Mesothelial cell of epicardium (in vitro differentiated cells): ENCODE measurements around a stretch of chr10.

DNA sequence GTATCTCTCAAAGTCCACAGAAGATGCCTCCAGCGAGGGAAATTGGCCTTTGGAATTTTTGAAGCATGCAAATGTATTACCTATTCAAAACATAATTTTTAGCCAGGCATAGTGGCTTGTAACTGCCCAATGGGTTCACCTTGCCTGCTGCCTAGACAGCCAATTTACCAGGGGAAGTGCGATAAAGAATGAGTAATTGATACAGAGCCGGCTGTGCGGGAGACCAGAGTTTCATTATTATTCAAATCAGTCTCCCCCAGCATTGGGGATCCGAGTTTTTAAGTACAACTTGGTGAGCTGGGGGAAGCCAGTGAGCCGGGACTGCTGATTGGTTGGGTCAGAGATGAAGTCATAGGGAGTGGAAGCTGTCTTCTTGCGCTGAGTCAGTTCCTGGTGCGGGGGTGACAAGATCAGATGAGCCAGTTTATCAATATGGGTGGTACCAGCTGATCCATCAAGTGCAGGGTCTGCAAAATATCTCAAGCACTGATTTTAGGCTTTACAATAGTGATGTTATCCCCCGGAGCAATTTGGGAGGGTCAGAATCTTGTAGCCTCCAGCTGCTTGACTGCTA, 29.1 kb upstream of the NRBF2 start:
- PRO-cap, result no peak

DNA sequence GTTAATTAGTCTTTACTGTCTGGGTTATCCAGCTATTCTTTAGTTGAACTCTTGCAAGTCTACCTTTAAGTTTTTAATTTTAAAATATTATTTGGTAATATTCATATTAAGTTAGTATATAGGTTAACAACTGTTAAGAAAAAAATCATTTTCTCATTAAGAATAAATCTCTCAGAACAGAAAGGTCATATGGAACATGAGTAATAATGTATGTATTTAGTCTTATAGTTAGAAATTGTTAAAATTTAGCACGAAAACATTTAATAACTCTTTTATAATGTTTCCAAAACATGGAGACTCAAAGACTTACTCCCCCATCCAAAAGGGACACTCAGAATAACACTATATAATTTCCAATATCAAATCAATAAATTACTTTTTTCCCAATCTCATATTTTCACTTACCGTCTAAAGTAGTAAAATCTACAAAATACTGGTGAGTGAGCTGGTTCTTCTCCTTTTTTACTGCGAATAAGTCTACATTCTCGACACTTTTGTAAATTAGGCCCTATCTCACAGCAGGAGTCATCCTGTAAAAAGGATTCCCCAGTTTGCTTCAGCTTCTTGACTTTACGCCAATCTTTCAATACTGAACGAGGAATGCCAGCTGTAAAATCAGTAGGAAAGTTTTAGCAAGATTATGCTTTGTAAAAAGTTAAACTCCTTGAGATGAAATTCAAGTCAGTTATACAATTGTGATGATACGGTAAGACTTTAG, 67.1 kb downstream of the NRBF2 start:
- PRO-cap, result no peak

- PRO-cap, result no peak
Measured at GRCh38 chr10:63225655-63225989, 92.5 kb downstream of the NRBF2 start.

DNA sequence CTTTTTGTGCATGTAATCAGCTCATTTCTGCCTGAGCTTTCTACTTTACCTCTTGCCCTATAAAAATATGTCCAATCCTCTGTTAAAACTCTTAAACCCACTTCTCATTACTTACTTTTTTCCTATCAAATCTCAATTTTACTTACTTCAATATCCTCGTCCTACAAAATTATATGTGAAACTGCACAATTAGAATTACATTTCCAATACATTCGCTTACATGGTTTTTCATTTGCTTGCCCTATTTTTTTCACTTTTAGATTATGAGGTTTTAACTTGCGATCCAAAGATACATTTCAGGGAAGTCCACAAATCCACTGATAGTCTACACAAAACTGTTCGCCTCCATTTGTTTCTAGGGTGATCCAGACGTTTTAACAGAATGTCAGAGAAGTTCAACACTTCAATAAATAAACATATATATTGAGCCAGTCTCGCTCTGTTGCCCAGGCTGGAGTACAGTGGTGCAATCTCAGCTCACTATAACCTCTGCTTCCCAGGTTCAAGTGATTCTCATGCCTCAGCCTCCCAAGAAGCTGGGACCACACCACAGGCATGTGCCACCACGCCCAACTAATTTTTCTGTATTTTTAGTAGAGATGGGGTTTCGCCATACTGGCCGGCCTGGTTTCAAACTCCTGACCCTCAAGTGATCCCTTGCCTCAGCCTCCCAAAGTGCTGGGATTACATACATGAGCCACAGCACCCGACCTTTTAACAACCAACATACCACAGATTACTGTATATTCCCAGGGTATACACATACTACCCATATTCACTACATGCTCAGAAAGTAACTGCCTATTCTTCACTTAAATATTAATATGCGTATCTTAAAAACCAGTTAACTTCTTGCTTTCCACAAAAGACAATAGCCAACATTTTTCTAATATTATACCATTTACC, 134.3 kb downstream of the JMJD1C start:
- PRO-cap, result no peak

DNA sequence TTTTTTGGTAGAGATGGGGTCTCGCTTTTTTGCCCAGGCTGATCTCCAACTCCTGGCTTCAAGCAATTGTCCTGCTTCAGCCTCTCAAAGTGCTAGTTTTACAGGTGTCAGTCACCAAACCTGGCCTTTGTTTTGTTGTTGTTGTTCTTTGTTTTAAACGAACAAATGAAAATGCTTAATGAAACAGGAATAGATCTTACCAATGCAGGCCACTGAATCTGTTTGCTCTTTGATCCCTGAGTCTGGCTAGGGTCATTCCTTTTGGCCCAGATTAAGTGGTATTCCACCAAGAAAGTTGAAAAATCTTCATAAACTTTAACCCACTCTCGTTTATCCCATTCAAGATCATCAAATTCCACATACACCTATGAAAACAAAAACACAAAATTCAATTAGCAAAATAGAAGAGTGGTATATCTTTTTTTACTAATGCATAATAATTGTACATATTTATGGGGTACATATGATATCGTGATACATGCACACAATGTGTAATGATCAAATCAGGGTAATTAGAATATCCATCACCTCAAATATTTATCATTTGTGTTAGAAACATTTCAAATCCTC, 85.6 kb downstream of the JMJD1C start:
- PRO-cap, result no peak

GRCh38 chr10:63478549-63479081, 12.8 kb upstream of the JMJD1C start:
- PRO-cap, result no peak

DNA sequence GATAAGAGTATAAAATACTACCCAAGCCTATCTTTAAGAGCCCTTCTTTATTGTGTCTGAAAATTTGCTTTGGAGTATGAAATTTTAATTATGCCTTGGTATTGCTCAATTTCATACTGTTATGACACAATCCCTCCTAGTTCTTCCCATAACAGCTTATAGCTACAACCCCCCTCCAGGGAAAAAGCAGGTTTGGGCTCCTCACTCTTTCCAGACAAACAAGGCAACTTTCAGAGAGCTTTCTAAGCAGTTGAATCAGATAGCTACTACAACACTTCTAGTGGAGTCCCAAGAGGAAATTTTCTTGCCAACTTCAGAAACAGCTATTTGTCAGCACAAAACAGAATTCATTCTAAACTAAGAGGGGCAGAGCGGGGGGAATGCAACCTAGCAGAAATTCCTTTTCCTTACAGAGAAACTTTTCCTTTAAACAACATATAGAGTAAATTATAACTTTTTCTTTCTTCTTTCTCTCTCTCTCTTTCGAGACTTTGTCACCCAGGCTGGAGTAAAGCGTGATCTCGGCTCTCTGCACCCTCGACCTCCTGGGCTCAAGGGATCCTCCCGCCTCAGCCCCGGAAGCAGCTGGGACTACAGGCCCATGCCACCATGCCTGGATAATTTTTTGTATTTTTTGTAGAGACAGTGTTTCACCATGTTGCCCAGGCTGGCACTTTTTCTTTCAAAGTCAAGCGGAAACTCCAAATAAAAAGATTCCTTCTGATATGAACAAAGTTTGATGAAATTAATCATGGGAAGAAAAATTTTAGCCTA, 26.0 kb upstream of the JMJD1C start:
- PRO-cap, result no peak

GRCh38 chr10:63499461-63500133, 21.6 kb upstream of the REEP3 start:
- PRO-cap, result no peak

DNA sequence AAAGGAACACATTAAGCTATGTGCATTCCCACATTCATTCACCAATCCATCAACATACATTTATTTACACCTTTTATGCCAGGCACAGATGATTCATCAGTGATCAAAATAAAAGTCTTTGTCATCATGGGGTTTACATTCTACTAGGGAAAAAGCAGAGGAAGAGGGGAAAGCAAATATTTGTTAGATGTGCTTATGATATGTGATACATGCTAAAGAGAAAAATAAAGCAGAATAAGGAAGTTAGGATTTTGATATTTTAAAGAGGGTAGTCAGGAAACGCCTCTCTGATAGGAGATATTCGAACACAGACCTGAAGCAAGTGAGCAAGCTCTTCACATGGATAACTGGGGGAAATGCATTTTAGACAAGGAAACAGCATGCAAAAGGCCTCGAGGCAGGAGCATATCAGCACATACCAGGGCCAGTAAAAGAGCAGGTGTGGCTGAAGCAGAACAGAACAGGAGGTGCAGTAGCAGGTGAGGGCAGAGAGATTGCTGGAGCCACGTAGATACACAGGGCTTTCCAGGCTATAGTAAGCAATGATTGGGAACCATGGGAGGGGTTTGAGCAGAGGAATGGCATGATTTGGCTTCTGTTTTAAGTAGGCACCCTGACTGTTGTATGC, 67.4 kb downstream of the REEP3 start:
- PRO-cap, result no peak

- PRO-cap, result no peak
Measured at GRCh38 chr10:63637785-63638478, 116.7 kb downstream of the REEP3 start.

GRCh38 chr10:63670179-63670765, 149.1 kb downstream of the REEP3 start:
- PRO-cap, result no peak

DNA sequence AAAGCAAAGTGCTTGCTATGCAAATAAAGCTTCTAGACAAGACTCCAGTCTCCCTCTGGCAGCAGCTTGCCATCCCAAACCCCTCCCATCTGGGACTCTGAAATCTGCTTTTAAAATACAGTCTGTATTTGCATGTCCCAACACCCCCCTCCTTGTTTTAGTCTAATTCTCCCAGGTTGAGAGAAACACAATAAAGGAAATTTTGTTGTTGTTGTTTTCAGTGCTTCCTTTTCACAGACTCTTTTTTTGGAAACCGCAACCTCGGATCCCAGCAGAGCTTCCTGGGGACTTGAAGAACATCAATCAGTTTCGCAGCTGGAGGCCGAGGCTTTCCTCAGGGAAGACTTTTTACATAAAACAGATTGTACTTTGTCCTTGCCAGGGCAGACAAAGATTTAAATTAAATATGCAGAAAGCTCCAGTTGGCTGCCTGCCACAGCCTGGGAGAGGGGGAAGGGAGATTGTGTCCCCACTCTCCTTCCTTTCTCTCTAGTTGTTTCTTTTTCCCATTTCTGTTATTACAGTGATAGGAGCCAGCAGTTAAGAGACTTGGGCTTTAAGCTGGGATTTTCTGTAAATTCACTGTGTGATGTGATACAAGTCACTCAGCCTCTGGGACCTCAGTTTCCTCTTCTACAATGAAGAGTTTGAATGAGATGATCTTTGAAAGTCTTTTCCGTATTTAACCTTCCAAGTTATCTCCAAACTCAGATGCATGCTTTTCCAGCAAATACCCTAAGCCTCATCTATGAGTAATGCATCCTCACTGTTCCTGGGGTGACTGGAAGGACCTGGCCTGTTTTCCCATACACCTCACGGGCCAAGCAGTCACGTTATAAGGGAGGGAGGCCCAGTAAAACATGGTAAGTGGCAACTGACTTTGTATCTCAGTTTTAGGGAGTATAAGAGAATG, 192.2 kb downstream of the REEP3 start:
- PRO-cap, result no peak

DNA sequence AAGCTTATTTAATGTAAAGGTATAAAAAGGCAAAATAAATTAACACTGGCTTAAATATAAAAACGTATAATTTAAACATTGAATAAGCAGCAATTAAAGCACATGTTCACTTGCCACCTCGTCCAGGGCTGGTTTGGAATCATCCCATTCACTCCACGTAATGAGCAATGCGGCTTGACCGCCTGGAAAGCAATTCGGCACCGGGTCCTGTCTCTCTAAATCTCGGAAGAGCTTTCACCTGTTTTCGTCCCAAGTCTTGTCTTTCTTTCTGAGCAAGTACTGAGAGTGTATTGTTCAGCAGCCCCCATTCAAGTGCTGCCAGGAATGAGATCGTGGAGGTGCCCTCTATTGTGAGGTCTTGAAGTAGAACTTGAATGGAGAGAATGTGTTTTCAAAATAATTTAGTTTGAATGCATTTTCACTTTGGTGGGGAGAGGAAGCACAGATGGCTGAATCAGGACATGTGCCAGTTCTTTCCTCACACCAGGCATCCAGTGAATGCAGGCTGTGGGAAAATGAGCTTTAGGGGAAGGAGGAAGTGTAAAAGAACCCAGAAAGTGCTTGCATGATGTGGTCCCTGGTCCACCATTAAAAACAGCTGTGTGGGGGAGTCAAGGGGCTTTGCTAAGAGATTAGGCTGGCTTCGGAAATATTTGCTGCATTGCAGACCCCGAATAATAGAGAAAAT, 515.3 kb downstream of the REEP3 start:
- PRO-cap, result no peak

DNA sequence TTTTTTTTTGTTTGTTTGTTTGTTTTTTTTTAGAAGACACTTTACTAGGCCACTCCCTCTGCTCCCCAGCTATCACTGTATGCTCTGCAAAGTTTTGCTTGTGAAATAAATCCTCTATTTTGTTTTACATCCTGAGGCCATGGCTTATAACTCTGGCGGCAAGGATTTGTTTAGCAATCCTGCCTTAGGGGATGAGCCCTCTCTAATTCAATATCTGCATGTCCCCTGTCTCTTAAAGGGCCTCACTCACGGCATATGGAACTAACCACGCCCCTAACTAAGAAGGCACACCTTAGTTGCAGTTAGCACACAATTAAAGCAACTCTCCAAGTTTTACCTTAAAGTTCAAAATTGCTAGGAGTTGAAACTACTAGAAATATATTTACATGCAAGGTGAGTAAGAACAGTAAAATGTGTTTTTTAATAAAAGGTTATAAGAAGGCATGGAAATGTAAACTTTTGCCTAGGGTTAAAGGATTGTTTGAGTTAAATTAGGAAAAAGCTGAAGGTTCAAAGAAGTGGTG, 1354.6 kb upstream of the LRRTM3 start:
- PRO-cap, result no peak

DNA sequence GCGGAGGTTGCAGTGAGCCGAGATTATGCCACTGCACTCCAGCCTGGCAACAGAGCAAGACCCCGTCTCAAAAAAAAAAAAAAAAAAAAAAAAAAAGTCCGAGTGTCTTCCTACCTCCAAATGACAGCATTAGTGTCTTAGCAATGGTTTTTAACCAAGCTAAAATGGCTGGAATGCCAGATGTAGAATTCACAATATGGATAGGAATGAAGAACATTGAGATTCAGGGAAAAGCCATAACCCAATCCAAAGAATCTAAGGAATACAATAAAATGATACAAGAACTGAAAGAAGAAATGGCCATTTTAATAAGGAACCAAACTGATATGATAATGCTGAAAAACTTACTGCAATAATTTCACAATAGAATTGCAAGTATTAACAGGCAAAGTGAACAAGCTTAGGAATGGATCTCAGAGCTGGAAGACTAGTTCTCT, 1271.9 kb upstream of the LRRTM3 start:
- PRO-cap, result no peak

DNA sequence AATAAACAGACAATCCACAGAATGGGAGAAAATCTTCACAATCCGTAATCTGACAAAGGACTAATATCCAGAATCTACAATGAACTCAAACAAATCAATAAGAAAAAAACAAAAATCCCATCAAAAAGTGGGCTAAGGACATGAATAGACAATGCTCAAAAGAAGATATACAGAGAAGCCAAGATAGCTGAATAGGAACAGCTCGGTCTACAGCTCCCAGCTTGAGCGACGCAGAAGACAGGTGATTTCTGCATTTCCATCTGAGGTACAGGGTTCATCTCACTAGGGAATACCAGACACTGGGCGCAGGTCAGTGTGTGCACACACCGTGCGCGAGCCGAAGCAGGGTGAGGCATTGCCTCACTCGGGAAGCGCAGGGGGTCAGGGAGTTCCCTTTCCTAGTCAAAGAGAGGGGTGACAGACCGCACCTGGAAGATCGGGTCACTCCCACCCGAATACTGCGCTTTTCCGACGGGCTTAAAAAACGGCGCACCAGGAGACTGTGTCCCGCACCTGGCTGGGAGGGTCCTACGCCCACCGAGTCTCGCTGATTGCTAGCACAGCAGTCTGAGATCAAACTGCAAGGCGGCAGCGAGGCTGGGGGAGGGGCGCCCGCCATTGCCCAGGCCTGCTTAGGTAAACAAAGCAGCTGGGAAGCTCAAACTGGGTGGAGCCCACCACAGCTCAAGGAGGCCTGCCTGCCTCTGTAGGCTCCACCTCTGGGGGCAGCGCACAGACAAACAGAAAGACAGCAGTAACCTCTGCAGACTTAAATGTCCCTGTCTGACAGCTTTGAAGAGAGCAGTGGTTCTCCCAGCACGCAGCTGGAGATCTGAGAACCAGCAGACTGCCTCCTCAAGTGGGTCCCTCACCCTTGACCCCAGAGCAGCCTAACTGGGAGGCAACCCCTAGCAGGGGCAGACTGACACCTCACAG, 304.9 kb downstream of the LRRTM3 start:
- PRO-cap, result no peak

- PRO-cap, result no peak
Measured at GRCh38 chr10:68142803-68143115, 33.5 kb downstream of the MYPN start.

DNA sequence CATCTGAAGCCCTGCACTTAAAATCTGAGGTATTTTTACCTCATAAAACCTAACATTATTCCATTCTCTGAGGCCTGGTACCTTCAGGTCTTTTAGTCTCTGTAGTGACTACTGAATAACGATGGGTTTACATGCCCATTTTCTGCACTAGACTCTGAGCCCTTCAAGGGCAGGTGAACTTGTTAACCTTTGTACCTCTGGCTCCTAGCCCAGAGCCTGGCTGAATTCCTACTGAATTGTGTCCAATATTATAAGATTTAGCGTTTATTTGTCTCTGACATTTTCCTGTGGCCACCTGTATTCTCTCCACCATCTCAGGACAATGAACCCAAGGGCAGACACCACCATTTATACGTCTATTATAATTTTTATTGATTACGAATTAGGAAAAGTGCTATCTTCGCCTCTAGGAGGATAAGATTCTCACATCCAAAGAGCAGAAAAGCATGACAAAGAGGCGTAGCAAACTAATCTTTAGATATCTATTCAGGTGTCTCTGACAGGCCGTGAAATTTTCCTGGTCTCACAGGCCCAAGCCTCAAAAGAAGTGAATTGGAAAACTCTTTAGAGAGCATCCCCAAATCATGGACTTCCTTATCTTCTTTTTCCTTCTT, 27.9 kb upstream of the HNRNPH3 start:
- PRO-cap, result no peak

- PRO-cap, result no peak
Measured at GRCh38 chr10:68342265-68343490, 9.9 kb upstream of the PBLD start.

- PRO-cap, result no peak
Measured at GRCh38 chr10:68432745-68434002, 26.1 kb upstream of the RUFY2 start.